ENCODE results near the genes PLCH1 and CCNL1.

GRCh38 chr3:155511793-155512063, 218.2 kb upstream of the STRIT1 start:
- RRBS: no CpG with 5 or more reads among the region's 10 CpGs

DNA sequence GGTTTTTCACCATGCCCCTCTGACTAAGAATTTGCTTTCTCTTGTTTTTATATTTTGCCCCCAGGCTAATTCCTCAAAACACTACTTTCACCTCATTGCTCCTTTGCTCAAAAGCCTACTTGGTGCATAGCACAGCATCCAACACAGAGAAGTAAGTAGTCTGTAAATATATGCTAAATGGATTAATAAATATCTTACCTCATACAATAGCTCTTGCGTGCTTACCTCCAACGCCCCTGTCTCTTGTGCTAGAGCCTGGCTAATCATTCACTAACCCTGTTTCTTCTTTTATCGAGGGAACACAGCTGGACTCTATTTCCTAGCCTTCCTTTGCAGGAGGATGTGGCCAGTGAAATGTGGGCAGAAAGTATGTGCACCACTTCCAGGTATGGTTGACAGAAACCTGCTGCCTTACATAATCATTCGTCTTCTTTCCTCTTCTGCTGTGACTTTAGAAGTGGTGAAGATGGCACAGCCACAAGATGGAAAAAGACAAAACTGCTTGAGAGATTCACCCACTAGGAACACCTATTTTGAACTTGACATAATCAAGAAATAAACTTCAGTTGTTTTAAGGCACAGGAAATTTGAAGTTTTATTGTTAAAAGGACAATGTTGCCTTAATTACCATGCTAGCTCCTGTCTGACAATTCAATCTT, 189.8 kb downstream of the PLCH1 start:
- RRBS: no CpG with 5 or more reads among the region's 4 CpGs

- RRBS: 9% methylated on average over 1 of the region's 42 CpGs
Observed at GRCh38 chr3:155744523-155745362, at the start of gene PLCH1. Gene PLCH1 (minus strand): TSS chr3:155745071.

DNA sequence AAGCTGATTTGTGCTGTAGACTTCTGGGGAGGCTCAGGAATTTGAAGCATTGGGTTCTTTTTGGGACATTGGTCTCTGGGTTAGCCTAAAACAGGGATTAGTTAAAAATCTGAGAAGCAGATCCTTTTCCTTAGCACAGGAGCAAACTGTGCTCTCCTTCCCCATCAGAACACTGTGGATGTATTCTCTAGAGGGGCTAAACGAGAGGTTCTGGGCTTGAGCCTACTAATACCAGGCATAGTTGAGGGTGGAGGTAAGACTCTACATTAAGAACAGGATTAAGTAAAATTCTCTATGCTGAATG, 42.3 kb downstream of the GMPS start:
- RRBS: no CpG with 5 or more reads among the region's 1 CpG

GRCh38 chr3:155946297-155946713, 75.9 kb downstream of the GMPS start:
- RRBS: no CpG with 5 or more reads among the region's 4 CpGs

DNA sequence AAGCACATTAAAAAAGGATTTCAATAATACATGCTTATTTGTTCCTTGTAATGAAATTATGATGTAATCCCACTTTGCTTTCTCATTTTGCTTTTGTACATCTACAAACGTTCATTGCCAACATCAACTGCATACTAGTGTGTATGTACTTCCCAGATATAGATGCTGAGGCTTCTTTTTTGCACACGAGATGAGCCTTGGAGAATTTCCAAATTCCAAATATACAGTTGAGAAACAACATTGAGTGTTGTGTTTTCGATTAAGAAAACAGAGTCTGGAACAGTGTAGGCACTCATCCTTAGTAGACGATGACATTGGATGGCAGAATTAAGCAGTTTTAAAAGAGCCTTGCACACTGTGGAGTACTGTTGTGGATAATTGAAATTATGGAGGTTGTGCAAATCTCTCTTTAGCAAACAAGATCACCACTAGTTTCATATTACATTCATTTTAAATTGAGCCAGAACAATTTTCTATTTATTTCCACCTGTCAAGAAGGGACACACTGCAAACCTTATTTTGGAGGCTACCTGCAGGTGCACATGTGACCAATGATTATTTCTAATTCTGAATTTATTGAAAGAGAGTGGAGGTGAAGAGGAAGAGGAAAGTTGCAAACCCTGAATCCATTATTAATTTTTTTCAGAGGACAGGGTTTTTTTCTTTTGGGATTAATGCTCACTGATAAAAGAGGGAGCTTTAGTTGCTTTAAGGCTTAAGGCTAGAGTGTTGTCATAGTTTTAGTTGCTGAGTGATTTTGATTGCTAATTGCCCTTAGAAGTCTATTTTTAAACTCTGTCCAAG, 7.5 kb downstream of the TIPARP start:
- RRBS: no CpG with 5 or more reads among the region's 4 CpGs

DNA sequence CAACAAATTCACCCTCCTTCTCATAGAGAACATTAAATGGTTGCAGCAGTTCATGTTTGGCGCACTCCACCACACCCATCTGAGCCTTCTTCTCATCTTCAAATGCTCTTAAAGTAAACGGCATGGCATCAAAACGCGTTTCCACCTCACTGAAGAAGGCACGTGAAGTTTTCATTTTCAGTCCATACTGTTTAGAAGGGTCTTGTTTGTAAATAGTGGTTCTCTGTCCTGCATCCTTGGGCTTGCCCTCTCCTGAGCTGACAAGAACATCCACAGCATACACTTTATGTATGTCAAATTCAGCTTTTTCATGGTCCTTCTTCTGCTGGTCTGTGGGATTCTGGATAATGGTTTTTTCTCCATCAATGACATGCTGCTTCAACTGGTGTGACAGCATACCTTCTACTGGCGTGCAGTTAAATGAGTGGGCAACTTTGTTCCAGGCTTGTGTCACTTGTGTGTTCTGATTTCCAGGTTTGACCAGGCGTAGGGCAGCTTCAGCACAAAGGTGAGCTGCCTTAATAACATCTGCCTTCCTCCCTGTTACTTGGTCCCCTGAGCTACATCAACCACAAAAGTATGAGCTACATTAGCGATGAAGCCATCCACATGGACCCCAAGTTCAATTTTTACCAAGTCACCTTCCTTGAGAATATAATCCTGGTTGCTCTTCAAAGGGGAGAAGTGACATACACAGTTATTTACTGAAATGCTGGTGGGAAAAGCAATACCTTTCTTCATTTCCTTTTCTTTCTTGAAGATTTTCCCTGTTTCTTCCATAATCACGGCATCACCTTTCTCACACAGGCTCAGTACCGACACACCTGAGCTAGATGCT, 16.1 kb upstream of the LEKR1 start:
- RRBS: no CpG with 5 or more reads among the region's 10 CpGs

GRCh38 chr3:156816049-156816630, 10.0 kb upstream of the LEKR1 start:
- RRBS: 82% methylated on average over 21 of the region's 59 CpGs

GRCh38 chr3:157087765-157088438, 72.0 kb downstream of the CCNL1 start:
- RRBS: no CpG with 5 or more reads among the region's 10 CpGs

DNA sequence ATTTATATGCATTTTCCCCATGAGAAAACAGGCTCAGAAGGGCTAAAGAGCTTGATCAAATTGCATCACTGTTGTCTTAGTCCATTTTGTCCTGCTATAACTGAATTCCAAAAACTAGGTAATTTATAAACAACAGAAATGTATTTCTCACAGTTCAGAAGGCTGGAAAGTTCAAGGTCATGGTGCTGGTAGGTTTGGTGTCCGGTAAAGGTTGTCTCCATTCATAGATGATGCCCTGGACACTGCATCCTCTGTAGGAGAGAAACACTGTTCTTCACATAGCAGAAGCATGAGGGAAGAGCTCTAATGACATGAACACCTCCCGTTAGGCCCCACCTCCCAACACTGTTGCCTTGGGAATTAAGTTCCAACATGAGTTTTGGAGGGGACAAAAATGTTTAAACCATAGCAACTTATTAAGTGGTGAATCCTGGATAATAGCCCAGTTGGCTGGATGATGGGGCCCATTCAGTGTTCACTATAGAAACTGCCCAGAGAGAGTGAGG, 37.2 kb downstream of the CCNL1 start:
- RRBS: no CpG with 5 or more reads among the region's 2 CpGs

- RRBS: no CpG with 5 or more reads among the region's 14 CpGs
Observed at GRCh38 chr3:157130380-157130962, 29.5 kb downstream of the CCNL1 start.

DNA sequence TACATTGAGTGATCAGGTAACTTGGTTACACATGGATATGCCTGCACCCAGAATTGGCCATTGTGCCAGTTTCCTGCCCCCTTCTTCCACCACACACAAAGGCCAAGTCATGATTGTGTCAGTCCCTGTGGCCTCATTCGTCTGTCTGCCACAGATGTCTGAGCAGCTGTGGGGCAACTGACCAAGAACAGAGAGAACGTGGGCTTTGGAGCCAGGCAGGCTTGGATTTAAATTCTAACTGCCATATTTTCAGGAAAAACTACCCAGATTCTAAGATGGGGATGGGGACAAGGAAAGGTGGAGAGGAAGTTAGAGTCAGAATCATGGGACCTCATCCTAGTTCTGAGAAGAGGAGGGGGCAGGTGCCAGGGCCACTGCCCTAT, 27.0 kb downstream of the CCNL1 start:
- RRBS: no CpG with 5 or more reads among the region's 2 CpGs

GRCh38 chr3:157159174-157160224, at the start of gene CCNL1:
Gene CCNL1 (minus strand): TSS chr3:157160147.
- RRBS: 4% methylated on average over 58 of the region's 103 CpGs

DNA sequence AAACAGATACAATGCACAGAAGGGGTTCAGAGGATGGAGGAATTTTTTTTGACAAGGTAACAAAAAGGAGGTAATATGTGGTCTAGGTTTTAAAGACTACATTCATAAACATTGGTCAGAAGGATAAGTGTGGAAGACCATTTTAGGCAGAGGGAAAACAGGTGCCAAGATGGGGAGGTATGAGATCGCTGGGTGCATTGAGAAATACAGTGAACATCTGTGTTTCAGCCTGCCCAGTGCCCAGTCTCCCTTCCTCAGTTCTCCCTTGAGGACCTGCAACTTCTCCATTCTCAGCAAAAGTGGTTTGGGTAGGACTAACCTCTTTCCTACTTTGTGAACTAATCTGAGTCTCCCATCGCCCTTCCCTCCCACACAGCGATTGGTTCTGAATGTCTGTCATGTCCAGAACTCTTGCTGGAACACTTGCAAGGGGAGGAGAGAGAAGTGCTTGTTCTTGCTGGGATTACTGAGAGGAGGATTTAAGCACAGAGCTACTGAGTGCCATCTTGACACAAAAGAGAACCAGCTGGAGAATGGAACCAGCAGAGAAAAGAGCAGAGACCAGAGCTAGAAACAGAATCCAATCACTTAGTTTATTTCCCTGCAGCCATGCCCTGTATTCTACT, 10.9 kb upstream of the CCNL1 start:
- RRBS: no CpG with 5 or more reads among the region's 3 CpGs

GRCh38 chr3:157176110-157176708, 16.3 kb upstream of the CCNL1 start:
- RRBS: no CpG with 5 or more reads among the region's 4 CpGs

DNA sequence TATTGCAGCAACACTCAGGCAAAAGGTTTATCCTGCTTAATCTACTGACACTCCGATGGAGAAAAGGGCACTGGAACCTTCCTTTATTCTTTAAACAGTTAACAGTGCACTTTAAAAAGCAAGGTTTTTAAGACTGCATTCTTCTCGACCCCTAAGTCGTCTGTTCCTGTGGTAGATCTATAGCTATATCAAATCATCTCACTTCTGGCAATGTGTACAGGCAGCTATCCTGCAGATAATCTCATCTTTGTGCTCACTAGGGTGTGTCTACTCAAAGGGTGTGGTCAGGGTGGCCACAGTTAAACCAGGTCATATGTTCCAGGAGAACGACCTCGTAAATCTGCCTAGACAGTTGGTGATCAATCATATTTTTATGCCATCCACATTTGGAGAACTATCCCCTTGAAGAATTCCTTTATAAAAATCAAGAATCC, 3.1 kb downstream of the VEPH1 start:
- RRBS: no CpG with 5 or more reads among the region's 5 CpGs

- RRBS: 4% methylated on average over 43 of the region's 60 CpGs
Observed at GRCh38 chr3:158105504-158106156, 590 bp downstream of the SHOX2 start.

DNA sequence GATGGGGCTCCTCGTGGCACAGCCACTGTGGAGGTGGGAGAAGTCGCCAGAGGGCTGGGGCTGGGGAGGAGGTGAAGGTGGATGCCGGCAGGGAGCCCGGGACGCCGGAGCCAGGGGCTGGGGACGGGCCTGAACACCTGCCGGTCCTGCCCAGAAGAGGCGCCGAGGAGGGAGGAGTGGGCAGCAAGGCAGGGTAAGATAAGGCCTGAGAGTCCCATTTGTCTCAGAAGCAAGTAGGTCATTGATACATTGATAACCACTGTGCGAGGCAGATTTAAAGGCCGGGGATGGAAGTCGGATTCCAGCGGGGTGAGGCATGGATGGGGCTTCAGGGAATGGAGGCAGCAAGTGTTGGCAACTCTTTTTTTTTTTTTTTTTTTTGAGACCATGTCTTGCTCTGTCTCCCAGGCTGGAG, 670 bp upstream of the RARRES1 start:
- RRBS: 100% methylated on average over 2 of the region's 14 CpGs

DNA sequence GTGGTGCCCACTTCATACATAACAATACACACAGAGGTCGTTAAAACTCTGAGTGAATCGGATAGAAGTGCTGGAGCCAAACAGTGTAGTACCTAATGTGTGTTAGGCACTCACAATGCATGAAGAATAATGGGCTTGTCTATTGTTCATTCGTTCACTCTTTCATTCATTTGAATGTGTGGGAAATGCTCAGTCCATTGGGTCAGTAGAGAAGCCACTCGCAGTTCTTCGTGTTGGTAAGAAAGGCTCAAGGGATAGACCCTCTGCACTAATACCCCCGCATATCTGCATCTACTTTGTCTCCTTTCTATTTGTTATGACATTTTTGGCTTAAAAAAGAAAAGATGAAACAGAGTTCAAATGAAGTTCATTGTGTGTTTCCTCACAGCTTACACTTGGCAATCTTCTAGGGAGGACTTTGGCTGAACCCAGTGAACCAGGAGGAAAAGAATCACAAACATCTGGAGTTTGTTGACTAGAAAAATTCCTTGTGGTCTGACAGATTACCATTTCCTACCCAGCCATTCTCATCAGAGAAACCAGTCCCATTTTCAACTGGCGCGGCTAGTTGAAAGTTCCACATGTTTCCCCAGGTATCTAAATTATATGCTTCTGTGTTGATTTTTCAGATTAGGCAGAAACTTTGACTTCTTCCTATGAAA, 32.8 kb upstream of the MFSD1 start:
- RRBS: no CpG with 5 or more reads among the region's 8 CpGs

DNA sequence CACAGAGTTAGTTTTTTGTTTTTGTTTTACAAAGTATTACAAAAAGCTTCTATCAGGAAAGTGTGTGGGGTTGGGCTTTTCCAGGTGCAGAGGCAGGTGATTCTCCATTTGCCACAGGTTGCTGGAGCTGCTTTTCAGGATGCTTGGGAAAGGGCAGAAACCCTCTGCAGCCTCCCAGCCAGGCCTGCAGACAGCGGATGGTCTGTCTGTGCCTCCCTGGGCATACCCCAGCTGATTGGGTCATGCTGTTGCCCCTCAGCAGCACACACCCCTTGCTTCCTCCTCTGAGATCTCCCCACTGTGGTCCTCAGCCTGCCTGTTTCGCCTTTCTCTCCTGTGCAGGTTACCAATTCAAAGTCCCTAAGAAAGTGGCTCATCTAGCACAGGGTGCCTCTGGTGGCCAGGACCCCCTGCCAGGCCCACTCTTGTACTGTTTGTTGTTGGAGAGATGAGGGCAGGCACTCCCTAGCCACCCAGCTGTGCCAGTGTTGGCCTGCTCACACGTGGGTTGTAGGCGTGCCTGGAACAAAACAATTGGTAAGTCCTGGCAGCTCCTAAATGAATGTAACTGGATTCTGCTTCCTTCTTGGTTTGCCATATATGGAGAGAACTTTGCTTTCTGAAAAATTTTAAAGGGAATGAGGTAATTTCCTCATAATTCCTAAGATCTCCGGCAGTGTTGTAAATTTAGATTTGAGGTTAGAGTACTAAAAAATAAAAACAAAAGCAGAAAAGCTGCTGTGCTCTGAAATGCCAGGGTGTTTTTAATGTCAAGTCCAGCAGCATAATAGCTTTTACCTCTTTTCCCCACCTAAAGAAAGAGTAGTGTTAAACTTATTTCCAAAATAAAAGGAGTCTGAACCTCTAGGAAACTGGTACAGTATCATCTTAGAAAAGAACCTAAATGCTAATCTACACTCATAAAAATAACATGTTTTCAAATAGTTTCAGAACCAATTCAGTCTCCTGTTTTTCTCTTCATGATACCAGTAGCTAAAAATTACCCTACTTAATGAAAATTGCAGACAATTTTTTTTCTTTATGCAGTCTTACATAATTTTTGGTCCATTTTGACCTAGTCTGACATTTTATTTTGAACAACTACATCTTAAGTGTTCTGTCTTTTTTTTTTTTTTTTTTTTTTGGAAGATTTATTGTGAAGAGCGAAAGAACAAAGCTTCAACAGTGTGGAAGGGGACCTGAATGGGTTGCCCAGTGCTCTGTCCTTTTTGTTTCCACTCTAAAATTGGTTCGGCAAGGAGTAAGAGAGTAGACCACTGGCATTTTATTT, 449.6 kb upstream of the C3orf80 start:
- RRBS: no CpG with 5 or more reads among the region's 7 CpGs

Data from HL-60 (cell line).